Fibroblast of villous mesenchyme (primary cell): ENCODE measurements around a stretch of chr4.

DNA sequence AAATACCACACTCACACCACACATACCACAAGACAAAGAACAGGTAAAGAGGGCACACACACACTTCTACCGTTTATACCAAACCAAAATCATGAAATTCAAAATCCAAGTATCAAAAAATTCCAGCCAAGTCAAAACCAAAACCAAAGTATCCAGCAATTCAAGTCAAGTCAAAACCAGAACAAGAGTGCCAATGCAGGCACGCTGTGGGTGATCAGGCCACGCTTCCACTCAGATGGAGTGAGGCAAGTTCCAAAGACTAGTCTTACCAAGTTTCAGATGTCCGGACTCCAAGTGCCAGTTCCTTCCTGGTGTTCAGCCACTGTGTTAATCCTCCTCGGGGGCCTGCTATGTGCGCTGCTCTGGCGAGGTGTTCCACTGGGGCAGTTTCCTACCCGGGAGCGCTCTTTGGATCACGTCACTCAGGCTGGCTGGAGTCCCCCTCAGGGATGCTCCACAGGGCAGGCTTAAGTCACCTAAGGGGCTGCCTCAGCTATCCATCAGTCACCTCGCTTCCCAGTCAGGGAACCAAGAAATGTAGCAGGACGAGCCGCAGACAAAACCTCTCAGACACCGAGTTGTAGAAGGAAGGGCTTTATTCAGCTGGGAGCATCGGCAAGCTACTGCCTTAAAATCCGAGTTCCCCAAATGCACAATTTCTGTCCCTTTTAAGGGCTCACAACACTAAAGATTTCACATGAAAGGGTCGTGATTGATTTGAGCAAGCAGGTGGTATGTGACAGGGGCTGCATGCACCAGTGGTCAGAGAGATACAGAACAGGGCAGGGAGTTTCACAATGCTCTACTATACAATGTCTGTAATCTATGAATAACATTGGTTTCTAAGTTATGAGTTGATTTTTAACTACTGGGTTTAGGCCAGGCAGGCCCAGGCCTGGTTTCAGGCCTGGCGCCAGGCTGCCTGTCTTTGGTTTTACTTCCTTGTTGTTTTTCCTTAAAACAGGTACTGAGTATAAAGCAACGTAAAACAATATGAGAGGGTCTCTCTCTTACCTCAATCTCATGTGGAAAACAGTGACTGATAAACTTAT is 945.0 kb upstream of the GRID2 start:
- CAGE, long polyA plus RNA = no peak

- CAGE, long polyA plus RNA = no peak
Observed at GRCh38 chr4:92305114-92305940, 1.6 kb downstream of the GRID2 start.

- CAGE, long polyA plus RNA = no peak
Observed at GRCh38 chr4:94407840-94408205, 43.9 kb upstream of the PDLIM5 start.

DNA sequence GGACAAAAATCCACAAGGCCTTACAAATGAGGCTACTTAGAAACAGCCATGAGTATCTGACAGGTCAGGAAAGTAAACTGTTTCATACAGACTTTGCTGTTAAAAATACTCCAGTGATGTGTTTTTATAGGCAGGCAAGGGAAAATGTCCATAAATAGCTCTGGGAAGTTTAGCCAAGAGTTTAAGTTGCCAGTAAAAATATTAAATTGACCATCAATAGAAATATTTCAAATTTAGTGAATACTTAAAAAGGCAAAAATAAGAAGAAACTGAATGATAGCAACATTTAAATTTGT is 41.7 kb upstream of the PDLIM5 start:
- CAGE, long polyA plus RNA = no peak

DNA sequence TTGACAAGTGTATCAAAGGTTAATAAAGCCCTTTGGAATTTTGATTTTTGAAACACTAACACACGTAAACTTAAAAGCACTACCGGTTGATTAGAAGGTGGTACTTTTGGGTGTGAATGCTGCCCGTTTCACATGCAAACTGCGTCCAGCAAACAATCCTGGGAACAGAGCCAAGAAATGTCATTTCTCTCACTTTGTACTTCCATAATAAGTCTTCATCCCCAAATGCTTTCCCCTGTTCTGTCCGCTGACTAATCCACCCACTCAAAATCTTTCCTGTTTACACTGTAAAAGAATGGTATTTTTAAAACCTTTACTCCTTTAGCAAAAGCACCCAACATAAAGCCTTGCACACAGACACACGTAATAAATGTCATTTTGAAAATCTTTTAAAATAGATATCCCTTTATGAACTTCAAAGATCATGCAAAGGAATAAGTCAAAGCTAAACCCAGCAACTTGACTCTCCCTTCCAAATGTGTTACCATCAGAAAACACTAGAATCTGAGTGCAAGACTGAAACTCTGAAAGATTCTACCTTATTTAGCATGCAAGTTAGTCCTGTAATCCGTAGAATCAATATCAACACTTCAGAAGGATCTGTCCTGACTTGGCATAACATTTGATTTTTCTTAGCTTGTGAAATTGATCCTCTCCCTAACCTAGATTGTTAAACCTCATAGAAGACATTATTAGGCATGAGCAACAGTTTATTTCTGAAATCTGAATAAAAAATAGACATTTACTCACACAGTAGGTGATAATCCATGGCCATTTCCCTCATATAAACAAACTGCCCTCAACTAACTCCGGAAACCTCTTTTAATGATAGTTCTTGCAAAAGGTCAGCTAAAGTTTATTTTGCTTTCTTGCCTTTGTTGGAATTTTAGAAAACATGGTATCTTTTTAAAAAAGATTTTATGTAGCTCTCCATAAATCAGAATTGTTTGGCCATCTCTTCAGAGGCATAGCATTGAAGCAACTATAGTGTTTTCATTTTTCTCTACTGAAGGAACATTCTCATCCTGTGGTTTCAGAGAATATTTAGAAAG is 38.8 kb upstream of the PDLIM5 start:
- CAGE, long polyA plus RNA = no peak

DNA sequence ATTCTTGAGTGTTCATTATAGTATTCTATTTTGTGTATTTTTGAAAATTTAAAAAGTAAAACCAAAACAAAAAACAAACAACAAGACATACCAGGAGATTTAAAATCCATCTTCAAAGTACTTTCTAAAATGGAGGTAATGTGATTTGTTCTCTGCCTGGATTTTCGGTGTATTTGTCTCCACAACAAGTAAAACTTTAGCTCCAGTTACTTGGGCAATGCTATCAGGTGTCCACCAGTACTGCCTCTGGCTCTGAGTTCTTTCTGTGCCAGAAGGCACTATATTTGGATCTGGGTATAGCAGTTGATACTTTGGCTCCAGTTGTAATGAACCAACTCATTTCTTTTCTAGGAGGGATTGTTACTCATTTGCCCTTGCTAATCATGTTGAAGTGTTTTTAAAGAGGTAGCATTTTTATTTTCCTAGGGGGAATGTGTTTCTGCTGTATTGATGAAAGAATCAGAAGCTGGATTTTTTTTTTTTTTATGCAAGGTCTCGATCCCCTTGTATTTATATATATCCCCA is 9.5 kb upstream of the PDLIM5 start:
- CAGE, long polyA plus RNA = no peak

GRCh38 chr4:94548340-94549025 is 96.7 kb downstream of the PDLIM5 start:
- CAGE, long polyA plus RNA = no peak

DNA sequence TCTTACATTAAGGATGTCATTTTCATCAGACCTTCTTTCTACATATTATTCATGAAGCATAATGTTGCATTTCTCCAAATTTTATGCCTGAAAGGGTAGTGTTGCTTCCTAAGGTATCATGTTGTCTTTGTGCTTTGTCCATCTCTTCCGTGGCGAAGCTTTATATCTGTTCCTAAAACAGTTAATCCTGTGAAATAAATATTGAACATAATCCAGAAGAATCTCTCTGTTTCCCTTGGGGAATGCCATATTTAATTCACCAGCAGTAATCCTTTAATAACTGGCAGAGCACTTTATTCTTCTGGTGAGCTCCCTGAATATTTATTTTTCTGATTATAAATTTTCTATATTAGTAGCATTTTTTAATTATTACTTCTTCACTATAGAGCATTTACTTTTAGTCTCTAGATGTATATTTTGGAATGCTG is 91.0 kb upstream of the BMPR1B start:
- CAGE, long polyA plus RNA = no peak

DNA sequence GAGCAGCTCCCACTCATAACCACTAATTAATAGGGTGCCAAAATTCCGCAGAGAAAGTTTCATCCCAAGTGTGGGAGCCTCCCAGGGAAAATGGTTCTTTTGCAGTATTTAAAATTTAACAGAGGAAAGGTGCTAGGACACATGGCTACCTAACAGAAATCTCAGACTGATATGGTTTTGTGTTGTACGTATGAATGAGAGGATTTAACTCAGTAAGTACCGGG is 88.5 kb upstream of the BMPR1B start:
- CAGE, long polyA plus RNA = no peak

DNA sequence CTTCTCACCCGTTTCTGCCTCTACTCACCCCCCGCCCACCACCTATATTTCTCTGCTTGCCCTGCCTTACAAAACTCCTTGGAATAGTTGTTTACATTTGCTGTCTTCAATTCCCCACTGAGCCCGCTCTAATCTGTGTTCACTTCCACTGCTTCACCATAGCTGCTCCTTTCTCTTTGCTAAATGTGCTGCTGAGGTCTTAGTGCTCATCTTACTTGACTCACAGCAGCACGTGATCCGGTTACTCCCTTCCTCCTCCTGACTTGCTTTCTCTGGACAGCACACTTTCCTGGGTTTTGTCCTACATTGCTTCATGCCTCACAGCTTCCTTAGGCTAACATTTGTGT is 293.0 kb downstream of the UNC5C start:
- CAGE, long polyA plus RNA = no peak

- CAGE, long polyA plus RNA = no peak
Observed at GRCh38 chr4:97903463-97903876, 239.8 kb downstream of the STPG2 start.

- CAGE, long polyA plus RNA = no peak
Observed at GRCh38 chr4:98398518-98399225, 137.5 kb downstream of the RAP1GDS1 start.

DNA sequence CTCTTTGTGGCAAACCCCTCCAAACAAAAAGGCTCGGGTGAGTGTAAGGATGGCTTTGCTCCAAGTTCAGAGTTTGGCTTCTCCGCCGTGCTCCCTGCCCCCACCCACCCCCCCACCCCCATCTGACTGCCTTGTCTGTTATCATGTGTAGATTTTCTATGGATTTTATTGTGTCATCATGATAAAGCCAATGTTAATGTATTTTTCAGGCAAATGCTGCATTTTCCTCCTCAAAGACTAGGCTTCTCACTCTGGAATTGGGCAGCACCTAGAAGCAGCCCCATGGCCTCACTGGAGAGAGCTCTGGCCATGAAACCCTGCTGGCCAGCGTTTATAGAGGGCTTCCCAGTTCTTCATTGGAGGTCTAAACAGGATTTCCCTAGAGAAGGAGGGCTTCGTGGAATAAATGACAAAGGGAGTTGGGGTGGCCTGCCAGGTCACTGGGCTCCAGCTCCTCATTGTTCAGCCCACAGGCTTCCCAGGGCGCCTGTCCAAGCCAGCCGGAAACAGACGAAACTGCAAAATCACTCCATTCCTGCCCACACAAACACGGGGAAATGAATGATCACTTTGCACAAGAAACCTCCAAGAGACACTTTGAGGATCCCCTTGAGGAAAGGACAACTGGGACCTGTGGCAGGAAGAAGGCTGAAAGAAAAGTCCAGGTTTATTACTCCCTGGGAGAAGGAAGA is 189.8 kb downstream of the TSPAN5 start:
- CAGE, long polyA plus RNA = no peak

DNA sequence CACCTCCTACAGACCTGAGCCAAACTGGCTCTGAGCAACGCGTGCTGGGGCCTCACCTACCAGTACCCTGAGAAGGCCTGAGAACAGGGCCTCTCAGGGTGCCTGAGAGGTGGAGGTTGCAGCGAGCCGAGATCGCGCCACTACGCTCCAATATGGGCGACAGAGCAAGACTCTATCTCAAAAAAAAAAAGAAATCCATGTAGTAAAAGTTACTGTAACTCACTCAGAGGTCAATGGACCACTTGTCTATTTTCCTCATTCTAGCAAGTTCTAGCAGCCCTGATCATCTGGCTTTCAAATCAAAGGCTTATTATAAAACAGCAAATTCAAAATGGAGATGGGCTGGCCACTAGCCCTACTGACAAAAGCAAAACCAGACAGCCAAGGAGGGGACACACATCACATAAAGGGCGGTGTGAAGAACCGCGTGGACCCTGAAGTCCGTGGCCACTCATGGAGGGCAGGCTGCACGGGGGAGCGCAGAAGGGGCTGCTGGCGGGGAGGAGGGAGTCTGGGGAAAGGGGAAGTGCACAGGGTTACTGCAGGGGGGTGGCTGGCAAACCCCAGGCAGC is 87.5 kb downstream of the TSPAN5 start:
- CAGE, long polyA plus RNA = no peak

DNA sequence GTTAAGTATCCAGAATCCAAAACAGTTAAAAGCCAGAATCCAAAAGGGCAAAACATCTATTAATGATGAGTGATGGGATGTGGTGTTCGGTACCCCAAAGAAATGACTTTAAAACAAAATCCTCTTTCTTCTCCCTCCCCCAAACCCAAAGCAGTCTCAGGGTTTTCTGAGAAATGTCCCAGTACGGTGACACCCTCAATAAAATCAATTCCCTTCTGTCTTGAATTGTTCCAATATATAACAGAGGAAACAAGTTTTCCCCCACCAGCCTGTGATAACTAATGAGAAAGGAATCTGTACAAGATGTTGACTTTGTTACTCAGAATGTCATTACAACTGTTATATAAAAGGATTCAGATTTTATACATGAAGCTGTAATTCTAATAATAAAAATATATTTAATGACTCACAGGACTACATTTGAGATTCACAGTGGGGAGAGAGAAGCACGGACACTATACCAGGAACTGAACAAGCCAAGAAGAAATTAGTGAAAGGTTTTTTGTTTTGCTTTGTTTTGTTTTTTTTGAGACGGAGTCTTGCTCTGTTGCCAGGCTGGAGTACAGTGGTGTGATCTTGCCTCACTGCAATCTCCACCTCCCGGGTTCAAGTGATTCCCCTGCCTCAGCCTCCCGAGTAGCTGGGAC is 4.0 kb downstream of the TSPAN5 start:
- CAGE, long polyA plus RNA = no peak

DNA sequence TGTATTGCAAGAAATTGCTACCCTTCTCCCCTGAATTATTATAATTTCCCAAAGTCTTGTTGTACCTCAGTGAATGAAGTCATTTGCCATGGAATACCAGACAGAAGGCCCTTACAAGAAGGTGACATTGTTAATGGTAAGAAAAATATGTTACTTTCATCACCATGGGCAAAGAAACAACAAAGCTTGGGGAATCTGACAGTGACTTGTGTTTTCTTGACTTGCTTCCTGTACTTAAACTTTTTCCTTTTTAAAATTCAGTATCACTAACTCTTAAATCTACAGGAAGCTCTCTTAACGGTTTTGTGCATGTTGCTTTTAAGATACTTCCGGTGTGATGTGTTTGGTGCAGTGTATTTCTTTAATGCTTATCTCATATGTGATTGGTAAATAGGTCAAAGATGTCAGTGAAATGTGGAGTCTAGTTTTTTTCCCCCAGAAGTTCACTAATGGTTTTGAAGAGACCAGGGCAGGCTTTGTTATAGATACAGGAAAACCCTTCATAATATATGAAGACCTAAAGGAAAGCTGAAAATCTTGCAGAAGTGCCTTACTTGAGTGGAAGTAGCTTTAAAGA is 45.2 kb downstream of the ADH5 start:
- CAGE, long polyA plus RNA = no peak

GRCh38 chr4:99062164-99062706 is 26.4 kb downstream of the ADH5 start:
- CAGE, long polyA plus RNA = no peak

- CAGE, long polyA plus RNA = no peak
Observed at GRCh38 chr4:99087206-99087563, 1.4 kb downstream of the ADH5 start.

DNA sequence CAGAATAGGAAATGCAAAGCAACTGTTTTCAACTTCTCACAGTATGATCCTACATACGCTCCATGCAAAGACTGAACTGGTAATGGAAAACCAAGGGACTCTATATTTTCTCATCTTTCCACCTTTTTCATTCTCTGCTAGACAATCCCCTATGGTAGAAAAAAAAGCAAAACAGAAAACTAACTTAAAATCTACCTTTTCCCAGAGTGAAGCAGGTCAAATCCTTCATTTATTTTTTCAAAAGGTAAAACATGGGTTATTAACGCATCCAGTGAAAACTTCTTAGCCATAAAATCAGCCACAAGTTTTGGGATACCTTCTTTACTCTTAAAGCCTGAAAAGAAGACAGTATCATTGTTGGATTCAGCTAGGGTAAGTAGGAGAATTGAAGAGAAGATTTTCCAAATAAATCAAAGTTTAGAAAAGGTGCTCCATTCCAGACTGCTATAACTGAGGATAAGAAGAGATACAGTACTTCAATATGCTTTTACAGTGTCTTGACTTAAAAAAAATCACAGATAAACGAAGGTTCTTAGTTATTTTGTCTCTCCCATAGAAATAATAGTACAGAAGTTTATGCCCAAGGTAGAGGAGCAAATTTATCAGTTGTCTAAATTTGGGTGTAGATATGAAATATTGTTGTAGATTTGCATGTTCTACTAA is 10.5 kb downstream of the ADH1B start:
- CAGE, long polyA plus RNA = no peak

DNA sequence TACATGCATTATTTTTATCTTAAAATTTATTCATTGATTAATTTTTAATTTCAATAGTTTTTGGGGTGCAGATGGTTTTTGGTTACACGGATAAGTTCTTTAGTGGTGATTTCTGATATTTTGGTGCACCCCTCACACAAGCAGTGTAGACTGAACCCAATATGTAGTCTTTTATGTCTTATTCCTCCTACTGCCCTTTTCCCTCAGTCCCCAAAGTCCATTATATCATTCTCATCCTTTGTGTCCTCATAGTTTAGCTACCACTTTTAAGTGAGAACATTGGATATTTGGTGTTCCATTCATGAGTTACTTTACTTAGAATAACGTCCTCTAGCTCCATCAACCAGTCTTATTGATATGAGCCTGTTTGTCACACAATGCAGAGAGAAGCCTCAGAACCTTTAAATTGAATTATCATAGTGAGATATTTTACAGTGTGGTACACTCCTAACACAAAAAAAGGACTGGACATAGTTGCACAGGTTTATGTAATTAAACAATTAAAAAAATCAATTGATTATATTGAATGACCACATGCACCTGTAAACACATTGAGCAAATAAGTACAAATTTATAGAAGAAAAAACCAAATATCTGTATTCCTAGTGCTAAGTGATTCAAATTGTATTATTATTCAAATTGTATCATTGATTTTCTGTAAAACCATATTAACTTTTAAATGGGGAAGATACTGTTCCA is 1.0 kb downstream of the ADH1B start:
- CAGE, long polyA plus RNA = no peak